Thyroid gland (tissue), 7 donors: ENCODE data around the gene CIB2.

DNA sequence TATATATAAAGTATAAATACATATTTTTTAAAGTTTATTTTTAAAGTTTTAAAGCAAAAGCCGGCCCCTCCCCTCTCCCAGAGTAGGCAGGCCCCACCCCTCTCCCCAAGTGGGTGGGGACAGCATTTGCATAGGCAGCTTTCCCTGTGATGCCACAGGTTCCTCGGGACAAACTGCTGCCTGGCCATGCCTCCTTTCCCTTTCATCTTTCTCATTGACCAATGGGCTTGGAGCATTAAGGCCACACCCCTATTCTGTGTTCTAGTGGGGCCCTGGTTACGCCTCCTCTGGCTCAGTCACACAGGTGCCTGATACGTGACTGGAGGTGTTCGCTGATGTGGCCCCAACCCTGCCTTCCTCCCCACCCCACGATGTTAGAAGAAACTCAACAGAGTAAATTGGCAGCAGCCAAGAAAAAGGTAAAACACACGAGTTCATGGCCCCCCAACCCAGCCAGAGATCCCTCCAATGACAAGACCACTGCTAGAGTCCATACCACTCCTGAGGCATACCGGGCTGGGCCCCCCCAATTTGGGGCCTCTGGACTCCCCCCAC is 51.5 kb downstream of the ODF3L1 start:
- PRO-cap, 2 experiments, result no peak in any of the 2 experiments
- RAMPAGE, long total RNA, 5 experiments, result no peak in any of the 5 experiments

GRCh38 chr15:75903209-75903688 is 429 bp upstream of the FBXO22 start:
- PRO-cap, 2 experiments, result no peak in any of the 2 experiments
- RAMPAGE, long total RNA, 5 experiments, result no peak in any of the 5 experiments

DNA sequence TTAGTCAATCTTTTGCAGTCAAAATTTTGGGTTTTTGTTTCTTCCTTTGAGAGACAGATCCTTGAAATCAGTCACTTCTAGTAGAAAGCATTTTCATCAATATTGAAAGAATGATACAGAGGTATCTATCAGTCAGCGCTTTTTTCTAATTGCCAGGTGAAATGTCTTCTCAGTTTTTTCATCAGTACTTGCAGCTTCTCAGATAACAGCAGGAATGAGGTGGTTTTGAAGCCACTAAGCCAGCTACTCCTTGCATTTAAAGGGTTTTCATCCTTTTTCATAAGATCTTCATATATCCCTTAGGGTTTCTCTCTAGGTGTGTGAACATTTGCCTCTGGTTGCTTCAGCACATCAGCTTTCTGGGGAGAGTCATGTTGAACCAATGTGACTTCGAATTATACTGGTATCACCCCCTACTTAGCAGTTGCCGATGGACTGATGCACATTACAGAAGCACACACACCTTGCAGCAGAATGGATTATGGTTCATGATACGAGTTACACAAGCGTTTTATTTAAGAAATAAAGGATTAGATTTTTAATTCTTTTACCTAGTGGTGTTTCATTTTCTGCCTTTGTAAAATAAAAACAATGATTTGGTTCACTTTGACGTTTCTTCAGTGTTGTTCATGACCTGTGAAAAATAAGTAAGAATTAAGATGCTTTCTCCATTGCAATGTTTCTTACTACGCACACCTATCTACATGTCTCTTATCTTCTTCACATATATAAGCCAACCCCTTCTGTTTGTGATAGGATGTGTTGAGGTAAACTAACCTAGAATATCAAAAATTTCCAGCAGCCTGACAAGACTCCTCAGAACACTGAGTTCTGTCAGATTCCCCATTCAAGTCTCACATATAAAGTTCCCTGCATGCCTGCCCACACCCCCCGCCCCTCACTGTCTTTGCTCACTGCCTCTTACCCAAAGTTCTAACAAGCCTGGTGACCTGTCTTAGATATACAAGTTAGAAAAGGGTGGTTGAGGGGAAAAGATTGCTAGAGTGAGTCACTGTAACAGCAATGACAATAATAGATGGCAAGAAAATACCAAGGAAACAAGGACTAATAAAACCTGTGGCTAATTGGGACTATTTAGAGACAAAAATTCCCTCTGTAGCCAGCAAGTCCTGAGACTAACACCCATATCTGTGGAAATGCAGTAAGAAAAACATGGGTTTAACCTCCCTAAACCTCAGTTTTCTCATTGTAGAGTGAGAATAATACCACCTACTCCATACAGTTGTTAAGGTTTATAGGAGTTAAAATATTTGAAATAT is 39.8 kb downstream of the FBXO22 start:
- PRO-cap, 2 experiments, result no peak in any of the 2 experiments
- RAMPAGE, long total RNA, 5 experiments, result no peak in any of the 5 experiments

DNA sequence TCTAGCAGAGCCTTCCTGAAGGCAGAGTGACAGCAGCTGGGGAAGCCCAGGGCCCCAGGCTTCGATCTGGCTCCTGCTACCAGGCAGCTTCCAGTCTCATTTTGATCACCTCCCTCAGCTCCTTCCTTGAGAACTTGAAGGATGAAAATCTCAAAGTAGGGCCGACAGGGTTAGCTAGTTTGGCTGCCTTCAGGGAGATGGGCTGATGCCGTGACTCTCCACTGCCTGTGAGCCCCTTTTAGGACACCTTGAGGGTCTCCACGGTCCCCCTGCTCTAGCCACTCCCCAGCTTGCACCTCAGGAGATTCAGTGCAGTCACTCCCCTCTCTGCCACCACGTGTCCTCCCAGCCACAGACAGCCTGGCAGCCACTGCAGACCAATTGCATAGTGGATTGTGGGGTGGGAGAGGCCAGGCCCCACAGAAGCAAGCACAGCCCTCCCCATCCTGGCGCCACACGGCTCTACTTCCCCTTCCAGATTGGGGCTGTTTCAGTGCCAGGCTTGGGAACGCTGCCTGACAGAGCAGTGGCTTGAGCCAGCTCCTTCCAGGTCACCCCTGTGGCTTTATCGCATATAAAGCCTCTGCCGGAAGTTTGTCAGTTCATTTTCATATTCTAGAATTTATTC is 90.6 kb downstream of the TMEM266 start:
- PRO-cap, 2 experiments, result no peak in any of the 2 experiments
- RAMPAGE, long total RNA, 5 experiments, result no peak in any of the 5 experiments

- PRO-cap, 2 experiments, result no peak in any of the 2 experiments
- RAMPAGE, long total RNA, 5 experiments, result no peak in any of the 5 experiments
These were observed 91.2 kb downstream of the TMEM266 start for GRCh38 chr15:76150883-76151421.

DNA sequence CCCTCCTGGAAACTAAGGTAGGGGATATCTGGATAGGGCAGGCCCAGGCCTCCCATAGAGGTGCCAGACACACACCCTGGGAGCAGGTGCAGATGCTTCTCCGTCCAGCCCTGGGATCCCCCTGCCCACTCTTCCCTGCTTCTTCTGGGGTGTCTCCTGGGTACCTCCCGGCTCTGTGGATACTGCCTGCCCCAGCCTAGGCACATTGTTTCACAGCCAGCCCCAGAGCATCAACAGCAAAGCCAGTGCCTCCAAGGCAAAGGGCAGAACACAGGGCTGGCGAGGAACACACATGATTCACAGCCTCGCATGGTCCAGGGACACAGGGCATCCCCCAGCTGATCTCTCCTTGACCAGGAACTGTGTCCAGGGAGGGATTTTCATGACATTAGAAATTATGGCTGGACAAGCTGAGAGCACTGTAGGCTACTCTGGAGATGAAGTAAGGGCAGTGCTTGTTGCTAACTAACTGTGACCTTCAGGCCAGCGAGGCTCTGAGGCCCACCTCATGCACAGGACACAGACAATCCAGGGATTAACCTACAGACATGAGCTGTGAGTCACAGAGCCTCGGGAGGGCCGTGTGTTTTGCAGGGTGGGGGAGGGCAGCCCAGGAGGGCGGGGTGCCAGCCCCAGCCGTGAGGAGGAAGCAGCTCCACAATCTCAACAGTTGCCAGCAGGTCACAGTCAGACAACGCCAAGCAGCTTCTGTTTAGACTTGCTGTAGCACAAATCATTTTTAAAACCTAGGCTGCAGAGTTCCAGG is 115.0 kb downstream of the ETFA start:
- PRO-cap, 2 experiments, result no peak in any of the 2 experiments
- RAMPAGE, long total RNA, 5 experiments, result no peak in any of the 5 experiments

DNA sequence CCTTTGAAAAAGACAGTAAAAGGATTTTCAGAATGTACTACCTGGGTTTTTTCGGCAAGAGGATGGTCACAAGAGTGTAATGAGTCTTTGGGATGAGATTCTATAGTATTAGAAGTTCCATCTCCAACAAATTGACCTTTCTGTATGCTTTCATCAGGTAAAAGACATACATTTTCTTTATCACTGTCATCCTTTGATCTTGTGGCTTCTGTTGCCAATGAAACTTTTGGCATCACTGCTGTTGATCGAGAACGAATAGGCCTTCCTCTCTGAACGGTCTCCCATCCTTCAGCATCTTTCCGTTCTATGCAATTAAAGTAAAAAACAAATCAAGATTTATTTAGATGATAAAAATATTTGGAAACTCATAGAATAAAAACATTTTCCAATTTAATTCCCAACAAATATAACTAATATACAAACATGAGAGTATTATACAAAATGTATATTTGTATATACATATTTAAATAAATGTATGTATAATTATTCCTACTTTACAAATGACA is 130.3 kb downstream of the SCAPER start:
- PRO-cap, 2 experiments, result no peak in any of the 2 experiments
- RAMPAGE, long total RNA, 5 experiments, result no peak in any of the 5 experiments

DNA sequence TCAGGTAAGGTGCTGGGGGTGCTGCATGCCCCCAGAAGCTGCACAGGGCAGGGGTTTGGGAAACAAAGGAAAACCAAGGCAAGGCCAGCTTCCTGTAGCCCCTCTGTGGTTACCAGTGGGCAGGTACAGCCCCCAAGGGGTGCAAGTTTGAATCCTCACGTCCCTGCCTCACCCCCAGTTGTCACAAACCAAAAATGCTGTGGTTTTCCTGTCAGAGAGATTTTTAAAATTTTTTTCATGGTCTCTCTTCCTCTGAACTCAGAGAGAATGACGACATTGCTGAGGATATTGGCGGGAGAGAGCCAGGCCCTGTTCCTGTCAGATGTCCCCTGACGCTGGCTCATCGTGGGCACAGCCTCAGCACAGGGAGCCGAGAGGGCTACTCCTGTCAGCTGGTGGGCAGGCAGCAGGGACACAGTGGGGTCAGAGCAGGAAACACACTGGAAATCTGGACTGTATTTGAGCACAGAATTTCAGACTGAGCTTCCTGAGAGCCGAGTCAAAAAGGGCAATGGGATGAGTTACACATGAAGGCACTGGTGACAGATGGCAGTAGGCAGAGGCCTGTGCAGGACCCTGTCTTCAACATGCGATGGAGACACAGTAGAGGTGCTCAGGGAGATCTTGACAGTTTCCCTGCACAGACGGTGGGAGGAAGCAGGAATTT is 27.1 kb downstream of the PSTPIP1 start:
- PRO-cap, 2 experiments, result no peak in any of the 2 experiments
- RAMPAGE, long total RNA, 5 experiments, result no peak in any of the 5 experiments

DNA sequence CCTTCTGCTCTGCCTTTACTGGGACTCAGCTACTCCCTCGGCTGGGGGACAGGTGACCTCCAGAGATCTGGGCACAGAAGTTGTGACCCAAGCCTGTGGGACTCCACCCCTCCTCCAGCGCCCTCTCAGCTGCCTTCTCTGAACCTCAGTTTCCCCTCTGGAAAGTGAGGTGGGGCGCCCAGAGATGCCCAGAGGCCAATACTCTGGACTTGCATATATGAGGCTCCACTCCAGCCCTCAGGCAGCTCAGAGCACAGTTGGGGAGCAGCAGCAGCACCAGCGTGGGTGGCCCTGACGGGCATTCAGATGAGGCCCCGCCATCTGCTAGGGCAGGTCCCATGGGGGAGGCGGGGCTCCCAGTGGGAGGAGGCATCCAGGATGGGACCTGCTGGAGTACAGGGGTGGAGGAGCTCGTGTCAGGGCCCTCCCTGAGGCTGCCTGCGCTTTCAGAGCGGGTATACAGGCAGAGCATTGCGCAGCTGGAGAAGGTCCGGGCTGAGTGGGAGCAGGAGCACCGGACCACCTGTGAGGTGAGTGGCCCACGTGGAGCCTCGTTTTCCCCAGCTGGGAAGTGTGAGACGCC is 35.2 kb downstream of the PSTPIP1 start:
- PRO-cap, 2 experiments, result no peak in any of the 2 experiments
- RAMPAGE, long total RNA, 5 experiments, result no peak in any of the 5 experiments

DNA sequence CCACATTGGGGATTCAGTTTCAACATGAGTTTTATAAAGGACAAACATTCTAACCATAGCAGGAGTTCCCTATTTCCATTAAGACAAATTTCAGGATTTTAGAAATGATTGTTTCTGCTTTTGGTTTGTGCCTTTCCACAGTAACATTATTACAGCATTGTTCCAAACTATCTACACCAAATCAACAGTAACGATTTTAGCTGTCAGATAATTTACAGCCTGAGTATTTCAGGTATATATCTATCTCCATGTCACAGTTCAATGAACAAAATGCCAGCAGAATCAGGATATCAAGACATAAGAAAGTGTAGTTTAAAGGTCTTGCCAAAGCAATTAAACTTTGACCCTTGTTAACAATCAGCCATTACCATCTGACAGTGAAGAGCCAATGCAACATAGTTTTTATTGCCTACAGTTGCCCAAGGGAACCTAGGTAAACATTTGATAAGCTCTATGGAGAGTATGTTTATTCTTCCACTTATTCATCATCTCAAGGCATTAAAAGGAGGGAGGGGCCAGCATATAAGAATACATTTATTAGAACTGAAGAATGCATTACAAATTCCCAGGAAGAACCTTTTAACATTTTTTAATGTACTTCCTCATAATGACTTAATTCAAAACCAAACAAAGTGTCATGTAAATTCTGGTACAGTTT is 3.6 kb downstream of the TSPAN3 start:
- PRO-cap, 2 experiments, result no peak in any of the 2 experiments
- RAMPAGE, long total RNA, 5 experiments, result no peak in any of the 5 experiments

DNA sequence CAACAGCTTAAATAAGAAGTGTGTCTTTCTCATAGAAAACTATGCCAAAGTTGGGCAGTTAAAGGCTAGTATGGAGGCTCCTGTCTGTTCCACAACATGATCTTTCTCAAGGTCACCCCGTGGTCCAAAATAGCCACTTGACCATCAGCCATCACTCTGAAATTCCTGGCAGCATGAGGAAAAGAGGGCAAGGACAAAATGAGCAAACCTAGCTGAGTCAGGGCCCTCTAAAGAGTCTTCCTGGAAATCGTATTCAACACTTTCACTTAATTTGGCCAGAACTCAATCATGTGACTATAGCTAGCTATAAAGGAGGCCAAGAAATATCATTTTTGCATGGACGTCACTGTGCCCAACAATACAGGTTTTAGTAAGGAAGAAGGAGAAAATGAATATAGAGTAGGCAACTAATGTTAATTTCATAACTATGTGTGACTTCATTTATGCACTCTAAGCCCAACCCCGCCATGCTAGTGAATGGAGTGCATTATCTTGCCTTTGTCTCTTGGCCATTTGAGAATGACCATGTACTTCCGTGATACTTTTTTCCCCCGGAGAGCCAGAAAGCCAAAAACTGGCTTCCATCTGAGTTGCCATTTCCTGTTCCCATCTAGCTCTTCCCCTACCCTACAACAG is 66.3 kb downstream of the HMG20A start:
- PRO-cap, 2 experiments, result no peak in any of the 2 experiments
- RAMPAGE, long total RNA, 5 experiments, result no peak in any of the 5 experiments

GRCh38 chr15:77495702-77496350 is 75.1 kb downstream of the HMG20A start:
- PRO-cap, 2 experiments, result peak in 1 of 2 experiments; most common plus-strand start chr15:77496021 (in 1); most common minus-strand start chr15:77495910 (in 1)
- RAMPAGE, long total RNA, 5 experiments, result no peak in any of the 5 experiments

DNA sequence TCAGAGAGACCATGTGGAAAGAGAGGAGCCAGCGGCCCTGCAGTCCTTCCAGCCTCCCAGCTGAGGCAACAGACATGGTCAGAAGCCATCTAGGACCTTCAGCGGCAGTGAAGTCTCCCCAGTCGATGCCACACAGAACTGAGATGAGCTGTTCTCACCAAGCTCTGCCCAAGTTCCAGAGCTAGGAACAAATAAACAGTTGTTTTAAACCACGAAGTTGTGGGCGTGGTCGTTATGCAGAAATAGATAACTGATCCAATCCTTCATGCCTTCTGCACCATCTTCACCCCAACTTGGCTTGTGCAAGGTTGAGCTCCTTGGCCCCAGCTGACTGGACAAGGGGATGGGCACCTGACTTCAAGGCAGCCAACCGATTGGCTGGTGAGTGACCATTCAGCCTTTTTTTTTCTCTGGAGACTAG is 24.0 kb downstream of the LINGO1 start:
- PRO-cap, 2 experiments, result no peak in any of the 2 experiments
- RAMPAGE, long total RNA, 5 experiments, result no peak in any of the 5 experiments

DNA sequence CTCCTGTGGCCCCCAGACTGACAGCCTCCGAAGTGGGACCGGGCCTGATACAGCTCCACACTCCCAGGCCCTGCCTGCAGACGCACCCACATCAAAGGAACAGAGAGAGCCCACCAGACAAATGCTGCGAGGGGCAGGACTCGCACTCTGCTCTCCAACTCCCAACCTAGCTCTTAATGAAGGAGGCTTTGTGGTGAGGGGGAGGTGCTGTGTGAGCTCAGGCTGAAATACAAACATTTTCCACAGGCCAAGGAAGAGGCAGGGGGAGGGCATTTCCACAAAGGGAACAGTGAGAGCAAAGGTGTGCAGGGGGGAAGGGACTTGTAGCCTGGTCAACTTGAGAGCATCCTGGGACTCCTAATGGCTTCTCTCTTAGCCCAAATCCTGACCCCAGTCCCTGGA is 9.7 kb downstream of the LINGO1 start:
- PRO-cap, 2 experiments, result no peak in any of the 2 experiments
- RAMPAGE, long total RNA, 5 experiments, result no peak in any of the 5 experiments

DNA sequence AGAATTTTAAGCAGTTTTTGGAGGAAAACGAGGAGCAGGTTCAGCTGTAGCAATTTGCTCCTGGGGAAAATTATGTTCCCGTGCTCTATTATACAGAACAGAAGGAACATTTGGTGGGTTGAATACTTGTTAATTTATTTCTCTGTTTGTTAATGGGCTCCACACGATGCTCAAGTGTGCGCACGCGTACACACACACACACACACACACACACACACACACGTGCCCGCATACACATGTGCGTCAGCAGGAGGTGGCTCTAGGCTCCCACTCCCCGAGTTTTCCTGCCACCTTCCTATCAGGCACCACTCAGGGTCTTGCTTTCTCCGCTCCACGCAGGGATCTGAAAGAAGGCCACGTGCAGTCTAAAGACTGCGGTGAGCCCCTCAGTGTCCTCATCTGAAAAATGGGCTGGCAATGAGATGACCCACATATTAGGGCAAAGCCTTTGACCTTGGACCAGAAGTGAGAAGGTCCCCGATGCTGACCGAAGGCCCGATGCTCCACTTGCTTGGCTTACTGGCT is 149.4 kb upstream of the LINGO1 start:
- PRO-cap, 2 experiments, result peak in 1 of 2 experiments; most common minus-strand start position 280 of the sequence (in 1)
- RAMPAGE, long total RNA, 5 experiments, result no peak in any of the 5 experiments

- PRO-cap, 2 experiments, result no peak in any of the 2 experiments
- RAMPAGE, long total RNA, 5 experiments, result no peak in any of the 5 experiments
These were observed 186.6 kb downstream of the TBC1D2B start for GRCh38 chr15:77890830-77891467.

DNA sequence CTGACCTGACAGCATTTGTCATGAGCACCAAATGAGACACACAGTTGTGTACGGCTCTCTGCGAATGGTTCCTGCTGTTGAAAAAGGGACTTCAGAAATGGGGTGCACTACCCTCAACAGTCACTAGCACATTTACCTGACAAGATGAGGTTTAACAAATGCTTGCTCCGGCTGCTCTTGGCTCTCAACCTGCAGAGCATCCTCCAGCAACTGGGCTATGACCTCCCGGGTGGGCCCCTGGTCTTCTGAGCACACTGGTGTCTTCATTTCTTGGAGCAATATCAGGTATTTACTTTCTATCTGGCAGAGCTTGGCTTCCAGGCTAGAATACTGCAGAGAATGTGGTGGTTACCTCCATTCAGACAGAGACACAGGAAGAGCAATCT is 61.1 kb downstream of the TBC1D2B start:
- PRO-cap, 2 experiments, result no peak in any of the 2 experiments
- RAMPAGE, long total RNA, 5 experiments, result no peak in any of the 5 experiments

- PRO-cap, 2 experiments, result no peak in any of the 2 experiments
- RAMPAGE, long total RNA, 5 experiments, result no peak in any of the 5 experiments
These were observed 59.7 kb downstream of the TBC1D2B start for GRCh38 chr15:78017606-78018340.

DNA sequence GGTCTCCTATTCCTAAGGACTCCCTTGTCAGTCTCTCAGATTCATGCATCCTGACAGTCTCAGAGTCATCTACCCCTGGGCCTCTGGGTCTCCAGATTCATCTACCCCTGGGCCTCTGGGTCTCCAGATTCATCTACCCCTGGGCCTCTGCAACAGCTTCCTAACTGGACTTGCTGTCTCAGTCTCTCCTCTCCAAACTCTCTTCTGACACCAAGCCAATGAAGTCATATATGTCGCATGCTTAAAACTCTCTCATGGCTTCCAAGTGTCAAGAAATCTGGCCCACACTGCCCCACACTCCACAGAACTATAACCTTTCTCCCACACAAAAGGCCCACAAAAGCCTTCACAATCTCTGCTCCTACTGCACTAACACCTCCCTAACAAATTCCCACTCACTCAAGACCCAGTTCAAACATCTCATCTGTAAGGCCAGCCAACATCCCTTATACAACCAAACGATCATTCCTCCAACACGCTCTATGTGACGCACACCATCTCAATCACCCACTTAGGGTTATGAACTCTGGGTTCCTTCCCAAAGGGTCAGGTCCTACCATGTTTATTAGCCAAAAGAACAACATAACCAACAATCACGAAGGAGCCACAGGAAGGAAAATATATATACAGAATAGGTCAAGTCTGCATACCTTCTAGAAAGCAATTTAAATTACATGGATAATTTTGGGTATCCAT is 13.6 kb downstream of the TBC1D2B start:
- PRO-cap, 2 experiments, result no peak in any of the 2 experiments
- RAMPAGE, long total RNA, 5 experiments, result no peak in any of the 5 experiments

GRCh38 chr15:78130834-78132147 is at the start of gene CIB2:
Gene CIB2, minus strand, starts transcription at chr15:78131445.
- PRO-cap, 2 experiments, result peak in 2 of 2 experiments; most common plus-strand start chr15:78131491 (in 2); most common minus-strand start chr15:78131369 (in 1)
- RAMPAGE, long total RNA, 5 experiments, result start-site peak on the plus strand in 1 of 5 experiments, at chr15:78131488-78131619 at its widest, 17 to 31 reads per replicate